ENCODE measurements around a stretch of chr10.

DNA sequence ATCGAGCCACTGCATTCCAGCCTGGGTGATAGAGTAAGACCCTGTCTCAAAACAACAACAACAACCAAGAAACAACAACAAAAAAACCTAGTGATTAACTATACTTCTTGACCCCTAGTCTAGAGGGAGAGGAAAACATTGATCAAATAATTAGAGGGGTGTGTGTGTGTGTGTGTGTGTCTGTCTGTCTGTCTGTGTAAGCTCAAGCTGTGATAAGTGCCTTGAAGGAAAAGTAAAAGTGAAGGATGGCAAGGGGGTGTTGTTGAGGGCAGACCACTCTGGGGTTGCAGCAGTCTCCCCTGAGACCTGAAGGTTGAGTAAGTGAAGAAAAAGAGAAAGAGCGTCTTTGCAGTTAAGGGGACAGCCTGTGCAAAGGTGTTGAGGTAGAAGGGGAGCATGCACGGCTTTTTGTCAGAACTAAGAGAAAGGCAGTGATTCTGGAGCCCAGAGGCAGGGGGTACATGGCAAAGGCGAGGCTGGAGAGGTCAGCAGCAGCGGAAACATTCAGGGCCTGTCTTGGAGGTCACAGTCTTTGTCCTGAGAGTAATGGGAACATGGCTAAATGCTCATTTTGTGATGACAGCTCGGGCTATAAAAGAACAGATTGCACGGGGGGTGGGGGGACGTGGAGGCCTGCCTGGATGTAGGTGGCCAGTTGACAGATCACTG is 128.7 kb upstream of the PPIF start:
- PRO-cap: no peak

DNA sequence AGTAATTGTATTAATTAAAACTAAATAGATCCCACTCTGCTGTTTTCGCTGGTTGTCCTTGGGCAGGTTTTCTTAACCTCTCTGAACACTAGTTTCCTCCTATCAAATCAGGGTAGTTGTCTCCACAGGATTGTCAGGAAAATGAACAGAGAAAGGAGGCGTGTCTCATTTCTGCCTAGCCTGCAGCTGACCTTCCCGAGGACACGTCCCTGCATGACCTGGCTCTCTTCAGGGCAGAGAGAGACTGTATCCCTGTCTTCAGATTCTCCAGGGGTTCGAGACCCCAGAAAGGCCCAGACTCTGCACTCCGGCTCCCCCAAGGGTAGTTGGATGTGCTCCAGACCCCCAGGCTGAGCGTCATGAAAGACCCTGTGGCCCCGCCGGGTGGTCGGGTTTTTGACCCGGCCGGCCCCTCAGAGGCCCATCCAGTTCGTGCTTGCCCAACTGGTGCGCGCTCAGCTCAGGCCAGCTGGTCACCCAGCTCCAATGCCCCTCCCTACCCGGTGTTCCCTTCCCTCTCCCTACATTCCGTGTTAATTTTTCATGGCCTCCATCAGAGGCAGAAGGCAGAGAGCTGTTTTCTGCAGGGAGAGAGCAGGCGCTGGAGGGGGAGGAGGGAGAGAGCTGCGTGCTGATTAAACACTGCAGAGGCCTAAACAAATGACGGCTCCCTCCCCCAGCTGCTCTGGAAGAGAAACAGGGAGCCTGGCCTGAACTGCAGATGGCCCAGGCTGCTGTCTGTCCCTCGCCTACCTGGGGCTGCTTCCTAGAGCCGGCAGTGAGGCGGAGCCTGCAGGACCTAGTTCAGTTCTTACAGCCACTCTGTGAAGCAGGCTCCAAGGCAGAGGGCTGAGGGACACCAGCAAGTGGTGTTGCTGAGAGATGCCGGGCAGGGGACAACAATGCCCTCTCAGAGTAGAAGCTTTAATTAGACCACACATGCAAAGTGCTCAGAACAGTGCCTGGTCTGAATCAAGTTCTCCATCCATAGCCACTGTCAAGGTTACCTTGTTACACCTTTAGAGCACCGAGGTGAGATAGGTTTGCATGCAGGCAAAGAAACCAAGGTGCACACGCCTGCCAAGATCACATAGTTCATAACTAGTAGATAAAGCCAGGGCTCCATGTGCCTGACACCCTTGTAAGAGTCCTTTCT is 86.1 kb upstream of the PPIF start:
- PRO-cap: no peak

- PRO-cap: no peak
These were observed 79.1 kb upstream of the PPIF start for GRCh38 chr10:79267834-79268963.

- PRO-cap: no peak
These were observed 62.1 kb upstream of the PPIF start for GRCh38 chr10:79284837-79285884.

DNA sequence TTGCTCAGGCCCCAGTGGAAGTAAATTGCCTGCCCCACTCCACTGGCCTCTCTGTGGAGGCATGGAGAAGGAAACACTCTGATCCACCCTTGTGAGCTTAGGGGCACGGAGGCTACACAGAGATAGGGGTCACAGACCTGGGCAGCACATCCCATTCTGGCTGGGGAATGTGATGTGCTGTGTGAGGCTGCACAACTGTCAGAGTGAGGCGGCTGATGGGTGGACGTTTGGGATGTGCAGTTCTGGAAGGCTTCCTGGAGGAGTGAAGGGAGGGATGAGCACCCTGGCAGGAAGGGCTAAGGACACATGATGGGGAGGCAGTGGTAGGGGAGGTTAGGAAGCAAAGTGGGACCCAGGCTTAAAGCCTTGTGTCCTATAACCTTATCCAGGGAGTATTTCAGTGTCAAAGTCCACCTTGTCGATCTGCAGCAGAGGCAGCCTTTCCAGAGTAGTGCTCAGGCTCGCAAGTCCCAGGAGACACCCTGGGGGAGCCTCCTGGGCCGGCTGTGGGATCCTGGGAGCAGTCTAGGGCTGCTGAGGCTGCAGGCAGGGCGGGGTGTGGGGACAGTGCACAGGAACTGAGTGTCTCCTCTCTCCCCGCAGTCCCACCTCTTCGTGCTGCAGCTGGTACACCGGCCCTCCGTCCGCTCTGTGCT is 45.6 kb upstream of the PPIF start:
- PRO-cap: no peak

GRCh38 chr10:79391487-79392685 is 44.6 kb downstream of the PPIF start:
- PRO-cap: no peak

- PRO-cap: no peak
These were observed 35.7 kb downstream of the ZCCHC24 start for GRCh38 chr10:79409554-79410332.

DNA sequence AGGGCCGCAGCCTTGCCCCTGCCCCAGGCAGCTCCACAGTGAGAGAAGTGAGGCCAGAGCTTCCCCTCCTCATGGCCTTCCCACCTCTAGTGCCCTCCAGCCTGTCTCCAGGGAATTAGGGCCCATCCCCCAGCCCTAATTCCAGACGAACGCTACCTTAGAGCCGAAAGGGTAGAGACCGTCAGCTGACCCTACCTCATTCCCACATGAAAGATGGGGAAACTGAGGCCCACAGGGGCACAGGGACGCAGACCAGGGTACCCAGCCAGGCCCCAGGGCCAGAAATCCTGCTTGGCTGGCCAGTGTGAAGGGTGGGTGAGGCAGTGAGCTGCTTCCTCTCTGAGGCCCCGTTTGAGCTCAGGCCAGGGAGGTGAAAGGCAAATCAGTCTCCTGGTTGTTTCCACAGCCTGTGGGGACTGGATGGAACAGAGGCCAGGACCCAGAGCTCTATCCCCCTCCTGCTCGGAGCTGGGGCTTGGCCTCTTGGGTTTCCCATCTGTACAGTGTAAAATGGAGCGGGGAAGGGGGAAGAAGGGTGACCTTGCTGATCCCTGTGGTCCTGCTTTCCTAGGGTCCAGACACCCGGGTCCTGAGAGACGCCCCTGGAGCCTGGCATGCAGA is 9.8 kb downstream of the ZCCHC24 start:
- PRO-cap: unidirectional peak, minus-strand start at position 359 of the sequence

GRCh38 chr10:79446070-79447268 is 1.0 kb upstream of the ZCCHC24 start:
- PRO-cap: bidirectional peak, plus-strand start at chr10:79446577, minus-strand start at chr10:79446314; bidirectional peak, plus-strand start at chr10:79446593, minus-strand start at chr10:79446636; bidirectional peak, plus-strand start at chr10:79446738, minus-strand start at chr10:79446649; unidirectional peak, minus-strand start at chr10:79446866

DNA sequence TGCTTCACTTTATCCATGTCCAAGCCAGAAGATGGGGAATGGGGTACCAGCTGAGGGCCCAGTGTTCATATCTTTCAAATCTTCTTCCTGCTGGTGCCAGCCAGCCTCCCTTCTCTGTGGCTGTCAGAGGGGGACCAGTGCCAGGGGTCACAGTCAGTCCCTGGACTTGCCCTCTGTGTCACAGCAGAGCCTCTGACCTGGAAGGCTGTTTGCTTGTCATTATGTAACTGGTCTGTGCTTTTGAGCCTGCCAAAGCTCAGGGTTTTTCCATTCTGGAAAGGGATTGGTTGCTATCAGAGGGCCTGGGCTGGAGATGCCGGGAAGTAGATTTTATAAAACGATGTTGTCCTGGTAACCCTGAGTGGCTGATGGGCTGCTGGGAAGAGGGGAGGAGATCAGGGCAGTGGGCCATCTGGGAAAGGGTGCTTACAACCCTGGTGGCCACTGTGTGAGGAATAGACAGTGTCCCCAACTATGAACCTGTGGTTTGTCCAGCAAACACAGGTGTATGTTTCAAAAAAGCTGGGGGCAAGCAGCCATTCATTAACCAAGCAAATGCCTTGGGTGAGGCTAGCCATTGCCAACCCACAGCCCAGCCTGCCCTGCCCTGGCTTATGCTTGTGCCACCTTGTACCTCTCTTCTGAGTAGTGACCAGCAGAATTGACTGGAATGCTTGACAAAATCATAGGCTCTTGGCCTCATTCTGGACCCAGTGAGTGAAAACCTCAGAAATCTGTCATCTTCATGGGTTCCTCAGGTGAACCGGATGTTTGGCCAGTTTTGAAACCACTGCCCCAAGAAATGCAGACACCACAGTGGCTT is 21.7 kb downstream of the SFTPD start:
- PRO-cap: unidirectional peak, minus-strand start at position 194 of the sequence

GRCh38 chr10:80148316-80149224 is 16.0 kb downstream of the PLAC9 start:
- PRO-cap: no peak

- PRO-cap: no peak
These were observed 29.3 kb downstream of the PLAC9 start for GRCh38 chr10:80161841-80162120.

- PRO-cap: no peak
These were observed 32.5 kb downstream of the ANXA11 start for GRCh38 chr10:80172521-80173456.

DNA sequence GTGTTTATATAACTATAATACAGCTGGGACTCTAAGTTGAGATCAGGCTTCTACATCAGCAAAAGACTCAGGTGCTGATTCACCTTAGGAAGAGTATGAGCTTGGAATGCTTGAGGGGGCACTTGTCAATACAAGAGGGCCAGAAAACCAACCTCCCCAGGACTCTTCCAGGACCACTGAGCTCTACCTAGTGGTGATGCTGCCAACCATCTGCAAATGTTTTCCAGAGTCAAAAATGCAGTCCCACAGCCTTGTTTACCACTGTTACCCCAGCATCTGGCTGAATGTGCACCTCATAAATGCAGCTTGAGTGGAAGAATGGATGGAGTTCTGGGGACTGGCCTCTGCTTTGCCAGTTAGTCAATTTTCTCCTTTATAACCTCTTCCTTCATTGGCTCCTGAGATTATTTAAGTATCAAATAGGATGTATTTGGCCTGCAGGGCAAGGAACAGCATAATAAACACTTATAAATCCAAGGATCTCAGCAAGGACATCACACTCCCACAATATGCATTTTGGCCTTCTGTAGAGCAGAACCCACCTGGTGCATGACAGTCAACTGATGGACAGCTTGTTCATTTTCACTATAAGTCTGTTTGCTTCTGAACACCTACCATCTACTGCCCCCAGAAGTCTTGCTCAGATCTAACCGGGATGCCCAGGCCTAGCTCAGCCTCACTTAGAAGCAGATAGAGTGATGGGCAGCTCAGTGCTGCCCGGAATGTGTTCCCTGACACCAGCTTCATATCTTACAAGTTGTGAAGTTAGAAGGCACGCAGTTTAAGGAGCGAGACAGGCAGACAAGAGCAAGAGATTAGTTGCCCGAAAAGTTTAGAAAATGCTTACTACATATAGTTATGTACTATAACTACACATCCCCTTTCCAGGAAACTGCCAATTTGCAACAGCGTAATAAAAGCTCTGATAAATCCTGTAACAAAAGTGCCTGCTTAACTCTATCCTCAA is 20.5 kb downstream of the ANXA11 start:
- PRO-cap: no peak

DNA sequence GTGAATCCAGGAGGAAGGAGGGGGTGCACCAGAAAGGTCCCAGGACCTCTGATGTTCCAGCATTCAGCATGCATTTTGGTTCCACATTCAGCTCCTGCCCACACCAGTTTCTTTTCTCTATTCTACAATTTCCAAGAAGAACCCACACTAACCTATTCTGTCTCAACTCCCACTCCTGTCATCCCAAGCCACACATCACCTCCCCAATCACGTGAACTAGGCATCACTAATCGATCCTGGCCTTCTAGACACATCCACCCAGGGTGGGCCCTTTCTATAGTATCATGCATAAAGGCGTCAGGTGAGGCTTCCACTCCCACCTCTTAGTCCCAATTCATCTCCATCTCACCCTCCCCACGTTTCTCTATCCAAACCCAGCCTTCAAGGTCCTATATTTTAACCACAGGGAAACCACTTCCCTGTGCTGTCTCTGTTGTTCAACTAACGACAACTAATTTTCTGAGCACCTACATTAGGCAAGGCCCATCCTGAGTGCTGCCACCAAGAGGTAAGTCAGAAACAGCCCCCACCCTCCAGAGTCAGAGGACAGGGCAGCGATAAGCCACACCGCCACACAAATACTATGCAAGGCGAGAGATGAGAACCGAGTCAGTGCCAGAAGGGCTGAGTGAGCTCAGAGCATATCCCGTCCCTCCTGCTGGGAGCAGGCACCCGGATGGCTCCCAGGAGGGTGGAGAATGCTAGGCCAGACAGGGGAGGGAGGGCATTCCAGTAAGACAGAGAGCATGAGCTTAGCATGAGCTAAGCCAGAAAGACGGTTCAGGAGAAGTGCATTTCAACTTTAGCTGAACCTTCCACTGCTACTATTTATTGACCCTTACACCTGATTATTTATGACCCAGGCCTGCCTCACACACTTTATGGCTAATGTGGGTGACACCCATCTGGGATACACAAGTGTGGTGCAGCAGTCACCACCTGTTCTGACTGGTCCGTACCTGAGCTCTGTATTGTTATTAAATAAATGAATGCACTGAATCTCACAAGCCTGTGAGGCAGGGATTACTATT is 1.9 kb downstream of the ANXA11 start:
- PRO-cap: bidirectional peak, plus-strand start at position 740 of the sequence, minus-strand start at position 617 of the sequence

GRCh38 chr10:80272690-80273494 is 16.6 kb downstream of the MAT1A start:
- PRO-cap: no peak

DNA sequence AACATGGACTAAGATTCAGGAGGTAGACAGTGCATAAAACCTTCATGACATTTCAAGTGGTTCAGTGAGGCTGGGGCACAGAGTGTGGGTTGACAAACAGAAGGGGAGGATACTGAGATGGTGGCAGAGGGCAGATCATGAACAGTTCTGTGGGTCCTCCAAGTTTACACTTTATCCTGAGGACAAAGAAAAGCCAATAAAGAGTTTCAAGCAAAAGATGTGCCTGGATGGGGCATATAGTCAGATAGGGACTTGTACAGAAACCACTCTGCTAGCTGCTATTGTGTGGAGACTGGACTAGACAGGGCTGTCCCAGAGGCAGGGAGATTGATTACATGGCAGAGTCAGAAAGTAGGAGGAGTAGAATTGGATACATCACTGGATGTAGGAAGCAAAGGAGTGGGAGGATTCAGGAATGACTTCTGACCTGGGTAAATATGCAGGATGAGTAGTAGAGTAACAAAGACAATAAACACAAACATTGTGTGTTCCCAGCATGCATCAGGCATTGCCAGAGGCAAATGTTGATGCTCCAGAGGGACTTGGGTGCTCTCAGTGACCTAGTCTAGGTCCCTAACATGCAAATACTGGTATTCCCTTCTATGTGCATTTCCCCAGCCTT is 30.8 kb upstream of the MAT1A start:
- PRO-cap: no peak

- PRO-cap: bidirectional peak, plus-strand start at chr10:80410397, minus-strand start at chr10:80410277
These were observed 1.9 kb downstream of the PRXL2A start for GRCh38 chr10:80410097-80410730.

- PRO-cap: bidirectional peak, plus-strand start at chr10:80459285, minus-strand start at chr10:80459164
These were observed 5.0 kb downstream of the TSPAN14 start for GRCh38 chr10:80458803-80459889.

DNA sequence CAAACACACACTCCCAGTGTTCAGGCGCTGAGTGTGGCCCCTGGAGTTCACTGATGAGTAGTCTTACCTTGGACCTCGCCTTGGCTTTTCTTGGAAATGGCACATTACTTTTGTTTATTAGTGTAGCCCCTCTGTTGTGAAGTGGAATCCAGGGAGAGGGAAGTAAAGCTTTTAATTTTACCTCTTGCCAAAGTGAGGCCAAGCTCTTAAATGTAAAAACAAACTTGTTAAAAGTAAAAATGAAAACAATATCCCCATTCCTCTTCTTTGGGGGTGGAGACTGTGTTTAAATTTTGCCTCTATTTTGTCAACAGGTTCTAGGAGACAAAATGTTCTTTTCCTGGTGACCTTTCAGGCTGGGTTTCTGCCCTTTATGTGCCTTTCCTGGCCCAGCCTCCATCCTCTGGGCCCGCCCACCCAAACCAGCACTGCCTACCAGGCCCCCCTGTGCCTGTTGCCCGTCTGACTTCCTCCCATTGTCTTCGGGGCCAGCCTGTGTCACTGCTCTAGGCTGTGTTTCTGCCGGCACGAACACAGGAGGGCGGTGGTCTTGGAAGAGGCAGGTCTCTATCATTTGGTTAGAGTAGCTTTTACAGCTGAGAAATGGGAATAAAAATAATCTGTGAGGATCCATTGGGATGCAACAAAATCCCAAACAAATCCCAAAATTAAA is 13.8 kb downstream of the TSPAN14 start:
- PRO-cap: unidirectional peak, plus-strand start at position 536 of the sequence